Pericardium fibroblast (primary cell): ENCODE results near the genes SGCE, PPP1R9A, SLC25A13, LMTK2 and BHLHA15.

- RAMPAGE, long total RNA = no peak
These were observed 596 bp downstream of the BET1 start for GRCh38 chr7:94003479-94004038.

DNA sequence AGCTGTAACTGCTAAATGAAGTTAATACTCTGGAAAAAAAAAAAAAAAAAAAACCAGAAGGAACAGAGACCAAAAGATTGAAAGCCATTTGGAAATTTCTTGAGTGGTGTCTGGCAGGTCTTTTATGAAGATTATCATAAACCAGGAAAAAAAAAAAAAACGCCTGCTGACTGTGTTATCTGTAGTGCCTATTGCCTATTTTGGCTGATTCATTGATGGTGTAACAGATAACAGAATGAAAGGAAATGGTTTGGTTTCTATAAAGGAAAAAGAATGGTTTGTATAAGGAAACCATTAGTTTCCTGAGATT, 60.5 kb upstream of the BET1 start:
- RAMPAGE, long total RNA = no peak

- RAMPAGE, long total RNA = no peak
These were observed 172.9 kb upstream of the BET1 start for GRCh38 chr7:94176830-94177685.

DNA sequence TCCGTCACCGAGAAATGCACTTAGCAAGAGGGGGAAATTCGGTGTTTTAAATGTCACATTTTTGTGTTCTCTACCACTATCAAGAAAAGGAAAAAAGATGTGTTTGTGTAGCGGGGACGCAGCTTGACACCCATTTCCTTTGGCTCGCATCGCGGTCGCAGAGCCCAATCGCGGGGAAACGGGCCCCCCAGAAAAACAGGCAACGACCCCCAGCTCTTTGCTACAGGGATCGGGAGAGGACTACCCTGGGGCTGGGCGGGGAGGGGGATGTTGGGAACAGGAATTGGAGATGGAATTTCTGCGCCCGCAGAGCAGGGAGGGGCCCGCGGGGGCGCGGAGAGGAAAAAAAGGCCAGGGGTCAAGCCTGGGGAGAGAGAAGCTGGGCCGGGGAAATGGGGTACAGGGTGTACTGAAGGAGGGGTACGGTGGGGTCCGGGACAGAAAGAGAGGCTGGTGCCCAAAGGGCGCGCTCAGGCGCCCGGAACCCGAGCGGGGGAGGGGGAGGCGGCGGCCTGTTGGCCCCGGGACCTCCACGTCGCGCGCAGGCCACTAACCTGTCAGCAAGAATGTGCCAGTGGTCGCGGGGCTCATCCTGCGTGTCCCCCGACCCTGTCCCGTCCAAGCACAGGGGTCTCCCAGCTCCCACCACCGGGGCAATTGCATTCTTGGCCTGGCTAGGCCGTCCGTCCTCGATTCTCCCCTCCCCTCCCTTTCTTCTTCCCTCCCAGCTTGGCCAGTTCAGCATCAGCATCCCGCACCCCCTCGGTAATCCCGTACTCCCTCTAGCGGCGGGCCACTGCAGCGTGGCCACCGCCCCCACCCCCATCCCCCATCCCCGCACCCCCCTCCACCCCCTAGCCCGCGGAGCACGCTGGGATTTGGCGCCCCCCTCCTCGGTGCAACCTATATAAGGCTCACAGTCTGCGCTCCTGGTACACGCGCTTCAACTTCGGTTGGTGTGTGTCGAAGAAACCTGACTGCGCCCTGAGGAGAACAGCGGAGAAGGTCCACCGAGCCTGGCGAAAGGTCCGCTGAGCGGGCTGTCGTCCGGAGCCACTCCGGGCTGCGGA, at the start of gene SGCE:
TSS of gene SGCE (minus strand) at position 698 of the 1,070 bp plus-strand sequence.
- RAMPAGE, long total RNA = start-site peak on the minus strand centred at position 684 of the sequence, 46 bp wide, 472 and 686 reads in 2 replicates; start-site peak on the plus strand centred at position 937 of the sequence, 5 bp wide, 28 and 30 reads in 2 replicates

- RAMPAGE, long total RNA = no peak
These were observed 7.5 kb upstream of the SGCE start for GRCh38 chr7:94663279-94664035.

DNA sequence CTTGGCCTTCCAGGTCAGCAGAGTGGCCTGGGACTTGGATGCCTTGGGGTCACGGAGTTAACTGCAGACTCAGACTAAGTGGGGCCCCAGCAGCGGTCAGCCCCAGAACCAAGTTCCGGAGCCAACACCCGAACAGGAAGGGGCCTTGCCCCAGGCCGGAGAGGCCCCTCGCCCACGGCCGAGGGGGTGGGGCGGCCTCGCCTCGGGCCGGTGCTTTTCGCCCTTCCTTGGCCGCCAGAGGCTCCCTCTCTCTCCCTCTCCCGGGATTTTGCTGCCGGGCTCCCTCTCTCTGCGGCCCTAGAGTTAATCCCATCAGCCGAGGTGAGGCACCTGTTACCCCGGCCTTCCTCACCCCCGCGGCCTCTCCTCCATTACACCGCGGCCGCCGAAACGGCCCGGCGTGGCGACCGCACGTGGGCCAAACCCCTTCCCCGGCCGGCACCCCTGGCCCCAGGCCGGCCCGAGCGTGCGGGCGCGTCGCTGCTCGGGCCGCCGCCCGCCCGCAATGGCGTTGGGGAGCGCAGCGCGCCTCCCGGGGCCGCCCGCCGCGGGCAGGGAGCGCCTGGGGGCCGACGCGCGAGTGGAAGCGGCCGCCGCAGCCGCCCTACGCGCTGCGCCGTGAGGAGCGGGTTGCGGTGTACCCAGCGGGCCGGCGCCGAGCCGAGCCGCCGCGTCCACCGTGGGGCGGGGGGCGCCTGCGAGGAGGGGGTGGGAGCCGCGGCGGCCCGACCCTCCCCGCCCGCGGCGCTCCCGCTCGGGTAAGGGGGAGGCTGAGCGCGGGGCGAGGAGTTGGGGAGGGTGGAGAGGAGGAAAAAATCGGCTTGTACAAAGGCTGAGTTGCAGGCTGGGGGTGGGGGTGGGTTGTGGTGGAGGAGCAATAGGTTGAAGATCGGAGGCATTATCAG, at the start of gene PPP1R9A:
TSS of gene PPP1R9A (plus strand) at position 213 of the 905 bp plus-strand sequence.
- RAMPAGE, long total RNA = no peak

GRCh38 chr7:94927646-94928212, 20.3 kb downstream of the PPP1R9A start:
- RAMPAGE, long total RNA = no peak

GRCh38 chr7:95071352-95071779, 164.0 kb downstream of the PPP1R9A start:
- RAMPAGE, long total RNA = no peak

- RAMPAGE, long total RNA = no peak
These were observed 5.5 kb upstream of the PON2 start for GRCh38 chr7:95440266-95440812.

DNA sequence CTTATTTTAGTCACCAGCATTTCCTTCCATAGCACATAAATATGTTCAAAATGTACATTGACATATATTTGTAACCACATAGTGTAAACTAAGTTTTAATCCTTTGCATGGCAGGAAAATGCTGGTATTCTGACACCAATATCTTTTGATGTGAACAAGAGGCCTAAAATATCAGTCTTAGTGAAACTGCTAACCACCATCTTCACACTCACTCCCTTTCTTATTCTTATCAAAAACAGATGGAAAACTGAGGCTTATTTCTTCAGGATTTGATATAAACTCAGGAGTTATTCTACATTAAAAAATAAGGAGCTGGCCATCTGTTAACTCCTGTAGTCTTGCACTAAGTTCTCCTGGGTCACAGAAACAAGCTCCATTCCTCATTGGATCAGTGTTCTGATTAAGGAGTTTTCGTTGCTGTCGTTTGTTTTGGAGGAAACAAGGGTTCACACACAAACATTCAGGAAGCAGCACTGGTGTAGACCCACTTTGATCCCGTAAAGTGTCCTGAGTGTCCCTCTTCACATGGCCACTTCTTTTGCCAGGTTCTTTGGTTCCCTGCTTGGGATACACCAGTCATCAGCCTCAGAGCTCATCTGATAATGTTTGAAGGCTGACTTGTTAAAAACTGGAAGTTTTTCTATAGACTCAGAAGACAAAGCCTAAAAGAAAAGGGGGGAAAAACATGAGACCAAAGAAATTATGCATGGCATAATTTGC, 11.0 kb downstream of the PDK4 start:
- RAMPAGE, long total RNA = no peak

DNA sequence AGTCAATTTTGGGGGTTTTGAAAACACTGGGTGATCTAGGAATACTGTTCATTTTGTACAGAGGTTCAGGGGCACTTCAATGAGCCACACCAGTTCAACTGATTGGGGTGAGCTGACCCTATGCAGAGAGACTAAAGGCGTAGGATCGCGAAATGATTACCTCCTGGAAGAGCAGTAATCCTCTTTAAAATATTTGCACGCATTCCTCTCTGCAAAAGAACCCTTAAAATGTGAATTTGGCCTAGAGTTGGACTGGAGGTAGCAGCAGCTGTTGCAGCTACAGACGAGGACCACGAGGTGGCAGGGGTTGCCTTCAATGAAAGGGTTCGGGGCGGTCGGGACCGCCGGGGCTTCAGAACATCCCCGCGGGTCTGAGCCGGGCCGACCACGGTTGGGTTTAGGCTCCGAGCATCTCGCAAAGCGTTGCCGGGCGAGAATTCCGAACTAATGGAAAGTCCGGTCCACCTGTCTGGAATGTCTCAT, 246.5 kb downstream of the SLC25A13 start:
- RAMPAGE, long total RNA = no peak

DNA sequence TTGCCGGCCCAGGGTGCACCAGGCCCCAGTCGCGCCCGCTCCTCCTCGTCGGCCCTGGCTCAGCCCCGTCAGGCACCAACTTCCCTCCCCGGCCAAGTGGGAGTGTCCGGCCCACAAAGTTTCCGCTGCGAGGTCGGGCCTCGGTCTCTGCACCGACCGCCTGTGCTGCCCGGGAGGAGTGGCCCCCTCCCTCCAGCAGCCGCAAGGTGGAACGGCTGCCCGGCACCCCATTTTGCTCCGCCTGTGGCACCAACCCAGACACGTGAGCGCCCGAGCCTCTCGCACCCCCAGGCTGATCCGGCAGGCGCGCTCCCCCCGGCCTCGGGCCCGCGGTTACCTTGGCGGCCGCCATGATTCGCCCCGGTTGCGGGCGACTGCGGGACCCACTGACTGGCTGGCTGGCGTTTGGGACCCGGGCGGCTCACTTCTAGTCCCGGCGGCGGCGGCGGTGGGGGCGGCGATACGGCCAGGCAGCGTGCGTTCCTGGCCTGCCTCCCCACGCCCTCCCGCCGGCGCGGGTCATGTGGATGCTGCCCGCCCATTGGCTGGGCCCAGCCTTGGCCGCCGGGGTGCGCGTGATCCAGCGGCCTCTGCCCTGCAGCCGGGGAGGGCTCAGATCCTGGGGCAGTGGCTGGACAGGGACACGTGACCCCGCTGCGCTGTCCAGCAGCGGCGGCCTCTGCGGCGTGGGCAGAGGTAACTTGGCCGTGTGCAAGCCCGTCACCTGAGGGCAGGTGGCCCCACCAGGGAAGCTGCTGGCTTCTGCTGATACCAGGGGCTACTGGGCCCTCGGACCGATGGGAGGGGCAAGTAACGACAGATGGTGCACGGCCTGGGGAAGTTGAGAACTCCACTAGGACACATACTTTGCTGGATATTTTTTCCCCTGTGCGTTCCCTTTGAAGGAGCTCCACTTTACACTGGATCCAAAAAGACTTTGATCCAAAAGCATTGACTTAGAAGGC, at the start of gene SLC25A13:
TSS of gene SLC25A13 (minus strand) at position 494 of the 965 bp plus-strand sequence.
- RAMPAGE, long total RNA = no peak

DNA sequence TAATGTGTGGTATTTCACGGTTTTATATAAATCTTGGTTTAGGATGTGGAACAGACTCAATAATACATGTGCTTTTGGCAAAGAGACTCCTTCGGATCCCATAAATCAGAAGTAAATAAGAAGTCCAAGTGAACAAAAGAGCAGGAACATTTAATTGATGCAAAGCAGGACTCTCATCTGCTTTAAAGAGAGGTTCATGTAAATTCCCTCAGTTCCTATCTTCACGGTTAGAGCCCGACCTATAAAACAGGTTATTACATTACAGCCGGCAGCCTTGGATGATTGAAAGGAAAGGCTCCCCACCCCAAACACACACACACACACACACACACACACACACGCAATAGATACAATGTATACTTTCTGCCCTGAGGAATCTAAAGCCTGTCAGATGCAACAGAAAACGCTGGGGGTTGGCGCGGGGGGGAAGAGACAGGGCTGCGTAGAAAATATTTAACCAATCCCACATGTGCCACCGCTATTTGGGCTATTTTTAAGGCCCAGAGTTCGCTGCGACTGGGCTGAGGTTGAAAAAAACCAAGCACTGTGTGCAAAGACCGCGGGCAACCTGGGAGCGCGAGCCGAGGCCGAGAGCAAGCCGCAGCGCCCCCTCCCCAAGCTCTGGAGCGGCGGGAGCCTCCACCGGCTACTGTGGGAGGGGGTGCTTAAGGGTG, 8.6 kb downstream of the DLX5 start:
- RAMPAGE, long total RNA = no peak

GRCh38 chr7:97232672-97233002, 115.1 kb downstream of the SDHAF3 start:
- RAMPAGE, long total RNA = no peak

DNA sequence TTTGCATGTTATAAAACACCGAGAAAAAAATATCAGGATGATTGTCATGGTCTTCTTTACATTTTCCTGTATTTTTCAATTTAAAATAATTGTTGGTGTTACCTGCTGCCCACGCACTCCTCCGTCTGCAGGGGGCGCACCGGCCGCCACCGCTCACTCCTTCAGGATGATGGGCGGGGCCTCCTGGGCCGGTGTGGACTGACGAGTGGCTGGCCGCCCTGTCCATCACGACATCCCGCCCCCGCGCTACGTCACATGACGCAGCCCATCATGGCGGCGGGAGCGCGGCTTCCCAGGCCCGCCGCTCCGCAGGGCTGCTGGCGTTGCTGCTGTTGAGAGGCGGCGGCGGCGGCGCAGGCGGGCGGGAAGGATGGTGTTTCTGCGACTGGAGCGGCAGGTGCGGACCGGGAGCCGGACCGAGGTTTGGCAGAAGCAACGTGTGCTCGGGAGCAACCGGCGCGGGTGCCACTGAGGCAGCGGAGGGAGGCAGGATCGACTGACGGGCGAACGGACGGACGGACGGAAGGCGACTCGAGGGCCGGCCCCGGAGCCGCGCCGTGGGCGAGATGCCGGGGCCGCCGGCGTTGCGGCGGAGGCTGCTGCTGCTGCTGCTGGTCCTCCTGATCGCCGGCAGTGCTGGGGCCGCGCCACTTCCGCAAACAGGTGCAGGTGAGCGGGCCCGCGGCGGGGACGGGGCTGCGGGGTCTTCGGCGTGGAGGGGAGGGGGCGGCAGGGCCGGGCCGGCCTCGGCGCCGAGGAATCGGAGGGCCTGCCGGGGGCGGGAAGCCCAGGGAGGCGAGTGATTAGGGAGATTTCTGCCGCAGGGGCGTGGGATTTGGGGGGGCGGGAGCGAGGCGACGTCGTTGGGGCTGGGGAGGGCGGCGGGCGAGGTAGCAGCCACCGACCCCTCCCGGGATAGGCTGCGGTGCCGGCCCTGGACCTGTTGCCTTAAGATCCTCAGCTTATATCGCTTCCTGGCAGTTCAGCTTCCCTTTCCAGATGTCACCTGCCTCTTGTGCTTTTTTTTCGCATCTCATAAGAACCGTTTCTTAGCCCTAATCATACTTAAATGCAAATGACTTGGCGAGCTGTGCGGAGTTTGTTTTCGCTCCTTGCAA, at the start of gene LMTK2:
TSS of gene LMTK2 (plus strand) at position 251 of the 1,118 bp plus-strand sequence.
- RAMPAGE, long total RNA = start-site peak on the plus strand centred at position 258 of the sequence, 14 bp wide, 89 and 29 reads in 2 replicates

GRCh38 chr7:98133551-98134524, 27.2 kb downstream of the LMTK2 start:
- RAMPAGE, long total RNA = no peak

GRCh38 chr7:98210851-98211592, at the start of gene BHLHA15:
Gene BHLHA15, plus strand, starts transcription at chr7:98211439.
- RAMPAGE, long total RNA = no peak

DNA sequence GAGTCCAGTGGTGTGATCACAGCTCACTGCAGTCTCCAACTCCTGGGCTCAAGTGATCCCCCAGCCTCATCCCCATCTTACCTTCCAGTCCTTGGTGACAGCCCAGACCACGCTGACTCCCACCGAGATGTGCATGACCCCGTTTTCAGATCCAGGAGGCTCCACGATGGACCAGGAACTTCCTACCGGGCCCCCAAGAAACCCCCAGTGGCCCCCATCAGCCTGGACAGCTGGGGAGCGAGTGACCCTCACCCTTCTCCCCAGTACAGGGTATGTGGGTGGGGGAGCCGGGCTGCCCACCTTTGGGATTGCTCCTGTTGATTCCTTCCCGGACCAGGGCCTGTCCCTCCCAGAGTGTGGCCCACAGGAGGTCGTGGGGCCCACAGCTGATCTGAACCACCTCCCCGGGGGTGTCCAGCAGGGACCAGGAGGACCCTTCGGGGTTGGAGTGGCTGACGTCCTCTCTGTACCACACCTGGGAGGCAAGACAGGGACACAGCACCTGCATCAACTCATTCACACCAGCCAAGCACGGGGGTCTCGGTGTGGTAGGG, 11.2 kb downstream of the TECPR1 start:
- RAMPAGE, long total RNA = no peak

DNA sequence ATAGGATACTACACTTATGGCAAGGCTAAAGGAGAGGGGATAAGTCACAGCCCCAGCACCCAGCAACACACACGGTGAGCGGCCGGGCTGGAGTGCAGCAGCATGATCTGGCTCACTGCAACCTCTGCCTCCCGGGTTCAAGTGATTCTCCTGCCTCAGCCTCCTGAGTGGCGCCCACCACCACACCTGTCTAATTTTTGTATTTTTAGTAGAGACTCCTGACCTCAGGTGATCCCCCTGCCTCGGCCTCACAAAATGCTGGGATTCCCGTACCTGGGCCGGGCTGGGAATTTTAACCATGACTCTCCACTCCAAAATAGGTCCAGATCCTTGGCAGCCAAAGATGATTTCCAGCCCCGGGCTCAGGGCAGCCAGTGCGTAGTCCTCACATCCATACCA, 10.7 kb downstream of the BRI3 start:
- RAMPAGE, long total RNA = no peak

DNA sequence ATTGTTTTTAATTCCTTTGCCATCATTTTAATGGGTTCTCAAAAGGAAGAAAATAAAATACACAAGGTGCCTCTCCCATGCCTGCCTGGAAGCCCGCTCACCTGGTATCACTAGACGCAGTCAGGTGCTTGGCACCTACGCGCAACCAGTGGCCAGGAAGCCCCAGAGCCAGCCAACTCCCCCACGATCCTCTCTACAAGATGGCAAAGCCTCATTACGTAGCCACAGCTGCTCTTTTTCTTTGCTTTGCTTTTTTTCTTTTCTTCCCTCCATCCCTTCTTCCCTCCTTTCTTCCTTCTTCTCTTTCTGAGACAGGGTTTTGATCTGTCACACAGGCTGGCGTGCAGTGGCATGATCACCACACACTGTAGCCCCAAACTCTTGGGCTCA, 34.3 kb downstream of the BAIAP2L1 start:
- RAMPAGE, long total RNA = no peak